ENCODE results near the gene KCNJ2.

- PRO-cap = no peak
Measured at GRCh38 chr17:68253185-68254049, 5.6 kb downstream of the AMZ2 start.

DNA sequence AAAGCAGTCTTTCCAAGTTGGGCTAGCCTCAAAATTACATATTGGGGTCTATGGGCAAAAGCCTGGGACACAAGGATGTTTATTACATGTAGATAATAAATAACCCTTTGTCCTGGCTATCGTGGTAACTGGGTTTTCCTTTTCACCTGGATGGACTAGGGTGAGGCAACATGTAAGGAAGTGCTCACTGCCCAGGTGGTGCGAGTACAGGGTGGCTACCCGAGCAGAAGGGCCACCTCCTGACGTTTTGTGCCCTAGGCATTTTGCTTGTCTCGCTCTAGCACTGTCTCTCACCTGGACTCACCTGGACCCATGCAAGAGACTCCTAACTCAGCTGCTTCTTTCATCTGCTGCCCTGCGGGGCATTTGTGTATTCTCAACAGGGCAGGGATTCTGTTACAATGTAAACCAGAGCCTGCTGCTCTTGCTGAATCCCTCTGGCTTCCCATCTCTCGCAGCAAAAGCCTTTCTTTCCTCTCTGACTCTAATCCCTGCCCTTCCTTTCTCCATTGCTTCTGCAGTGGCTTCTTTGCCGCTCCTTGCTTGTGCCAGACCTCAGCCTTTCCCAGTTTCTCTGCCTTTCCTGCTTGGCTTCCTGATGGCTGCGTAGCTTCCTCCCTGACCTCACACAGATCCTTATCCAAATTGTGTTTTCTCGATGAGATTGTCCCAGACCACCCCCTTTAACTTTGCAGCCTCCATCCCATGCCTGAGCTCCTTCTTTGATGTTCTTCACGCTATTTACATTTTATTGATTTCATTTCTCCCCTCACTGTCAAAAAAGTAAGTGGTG lies 10.1 kb downstream of the ARSG start:
- PRO-cap = no peak

DNA sequence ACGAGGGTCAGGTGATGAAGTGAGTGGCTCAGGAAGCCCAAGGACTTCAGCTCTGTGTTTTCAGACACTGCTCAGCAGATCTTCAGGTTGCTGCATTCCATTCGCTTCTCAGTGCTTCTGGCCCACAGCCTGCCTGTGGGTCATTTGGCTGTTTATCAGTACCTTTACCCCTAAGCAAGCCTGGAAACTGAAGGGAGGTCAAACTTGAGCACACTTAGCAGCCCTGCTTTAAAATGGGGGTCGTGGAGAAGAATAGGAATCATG lies 11.1 kb downstream of the ARSG start:
- PRO-cap = no peak

DNA sequence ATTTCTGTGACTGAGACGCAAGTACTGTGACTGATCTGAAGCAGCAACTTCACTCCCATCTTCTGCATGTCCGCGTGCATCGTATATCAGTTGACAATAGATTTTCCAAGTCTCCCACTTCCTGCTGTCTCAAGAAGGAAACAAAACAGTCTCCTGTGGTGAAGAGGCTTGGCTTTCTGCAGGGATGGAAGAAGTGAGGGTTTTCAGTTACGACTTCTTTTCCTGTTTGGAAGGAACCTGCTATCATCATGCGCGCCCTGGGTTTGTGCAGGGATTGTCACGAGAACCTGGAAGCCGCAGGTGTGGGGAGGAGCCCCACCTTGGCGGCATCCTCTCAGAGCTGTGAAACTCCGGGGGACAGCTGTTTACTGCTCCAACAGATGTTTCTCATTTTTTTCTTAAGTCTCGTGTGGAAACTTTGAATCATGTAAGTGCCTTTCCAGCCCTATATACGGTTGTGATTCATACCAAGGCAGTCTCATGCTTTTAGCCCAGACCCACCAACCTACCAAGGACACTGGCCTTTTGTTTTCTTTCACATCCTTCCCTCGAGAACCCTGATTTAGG lies 57.5 kb downstream of the WIPI1 start:
- PRO-cap = no peak

GRCh38 chr17:68456262-68457013 lies 858 bp downstream of the WIPI1 start:
- PRO-cap = bidirectional peak, plus-strand start at chr17:68456390, minus-strand start at chr17:68456409; bidirectional peak, plus-strand start at chr17:68456663, minus-strand start at chr17:68456791

GRCh38 chr17:68468106-68468805 lies 11.0 kb upstream of the WIPI1 start:
- PRO-cap = no peak

- PRO-cap = no peak
Measured at GRCh38 chr17:68497983-68498427, 14.2 kb upstream of the PRKAR1A start.

- PRO-cap = no peak
Measured at GRCh38 chr17:68790322-68790819, 164.8 kb downstream of the ABCA8 start.

- PRO-cap = no peak
Measured at GRCh38 chr17:68944468-68944943, 10.7 kb downstream of the ABCA8 start.

- PRO-cap = no peak
Measured at GRCh38 chr17:68993126-68993884, 38.1 kb upstream of the ABCA8 start.

DNA sequence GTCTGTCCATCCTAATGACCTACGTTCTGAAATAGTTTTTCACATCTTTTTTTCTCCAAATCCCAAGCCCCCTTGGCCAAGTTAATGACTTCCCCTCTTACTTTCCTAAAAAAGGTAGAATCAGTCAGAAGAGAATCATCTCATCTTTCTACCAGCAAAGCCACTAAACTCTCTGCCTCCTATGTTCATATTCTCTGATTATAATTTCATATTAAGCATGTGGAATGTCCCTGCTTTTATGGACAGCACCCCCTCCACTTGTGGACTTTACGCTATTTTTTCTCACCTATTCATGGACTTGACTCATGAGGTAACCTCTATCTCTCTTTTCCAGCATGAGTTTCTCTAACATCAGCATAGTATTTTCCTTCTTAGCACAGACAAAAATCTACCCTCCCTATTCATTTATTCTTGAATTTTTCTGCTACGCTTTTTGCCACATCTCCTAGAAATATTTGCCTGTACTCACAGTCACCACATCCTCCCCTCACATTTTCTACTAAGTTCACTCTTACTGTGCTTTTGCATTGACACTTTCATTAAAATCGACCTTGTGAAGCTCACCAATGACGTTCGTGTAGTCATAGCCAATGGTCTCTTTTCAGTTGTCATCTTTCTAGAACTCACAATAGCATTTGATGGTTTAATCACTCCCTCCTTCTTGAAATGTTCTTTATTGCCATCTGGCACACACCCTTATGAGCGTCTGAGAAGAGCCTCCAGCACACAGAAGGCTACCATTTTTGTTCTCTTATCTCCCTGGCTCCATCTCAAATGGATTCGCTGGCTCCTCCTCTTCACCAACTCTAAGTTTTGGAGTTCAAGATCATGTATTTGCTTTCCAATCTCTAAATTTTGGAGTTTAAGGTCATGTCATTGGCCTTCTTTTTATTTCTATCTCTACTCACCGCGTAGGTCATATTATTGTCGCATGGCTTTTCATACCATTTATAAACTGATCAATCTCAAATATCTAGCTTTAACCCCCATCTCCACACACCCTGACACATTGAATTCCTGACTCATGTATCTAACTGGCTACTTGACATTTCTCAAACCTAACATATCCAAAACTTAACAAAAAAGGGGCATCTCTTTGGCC lies 39.7 kb upstream of the ABCA8 start:
- PRO-cap = no peak

GRCh38 chr17:69147315-69148070 lies 5.8 kb upstream of the ABCA6 start:
- PRO-cap = no peak

DNA sequence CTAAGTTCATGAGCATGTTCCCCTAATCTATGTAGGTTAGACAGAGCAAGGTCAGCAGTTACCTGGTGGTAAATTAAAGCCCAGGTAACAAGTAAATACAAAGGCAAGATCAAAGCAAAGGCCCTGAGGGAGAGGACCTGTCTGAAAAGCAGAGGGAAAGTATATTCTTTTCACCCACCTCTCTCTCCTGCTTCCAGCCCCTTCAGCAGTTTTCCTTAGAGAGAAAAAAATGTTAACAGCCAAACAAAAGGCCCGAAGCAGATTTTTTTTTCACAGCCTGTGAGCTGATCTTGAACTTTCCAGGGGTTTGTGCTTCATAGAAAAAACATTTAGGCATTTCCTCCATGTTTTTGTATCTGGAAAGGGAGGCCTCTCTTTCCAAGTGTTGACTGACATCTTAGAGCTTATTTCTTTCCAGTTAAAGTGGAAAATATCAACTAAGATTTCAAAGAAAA lies 302.8 kb downstream of the MAP2K6 start:
- PRO-cap = no peak

GRCh38 chr17:70137781-70138640 lies 31.3 kb upstream of the KCNJ2 start:
- PRO-cap = no peak

DNA sequence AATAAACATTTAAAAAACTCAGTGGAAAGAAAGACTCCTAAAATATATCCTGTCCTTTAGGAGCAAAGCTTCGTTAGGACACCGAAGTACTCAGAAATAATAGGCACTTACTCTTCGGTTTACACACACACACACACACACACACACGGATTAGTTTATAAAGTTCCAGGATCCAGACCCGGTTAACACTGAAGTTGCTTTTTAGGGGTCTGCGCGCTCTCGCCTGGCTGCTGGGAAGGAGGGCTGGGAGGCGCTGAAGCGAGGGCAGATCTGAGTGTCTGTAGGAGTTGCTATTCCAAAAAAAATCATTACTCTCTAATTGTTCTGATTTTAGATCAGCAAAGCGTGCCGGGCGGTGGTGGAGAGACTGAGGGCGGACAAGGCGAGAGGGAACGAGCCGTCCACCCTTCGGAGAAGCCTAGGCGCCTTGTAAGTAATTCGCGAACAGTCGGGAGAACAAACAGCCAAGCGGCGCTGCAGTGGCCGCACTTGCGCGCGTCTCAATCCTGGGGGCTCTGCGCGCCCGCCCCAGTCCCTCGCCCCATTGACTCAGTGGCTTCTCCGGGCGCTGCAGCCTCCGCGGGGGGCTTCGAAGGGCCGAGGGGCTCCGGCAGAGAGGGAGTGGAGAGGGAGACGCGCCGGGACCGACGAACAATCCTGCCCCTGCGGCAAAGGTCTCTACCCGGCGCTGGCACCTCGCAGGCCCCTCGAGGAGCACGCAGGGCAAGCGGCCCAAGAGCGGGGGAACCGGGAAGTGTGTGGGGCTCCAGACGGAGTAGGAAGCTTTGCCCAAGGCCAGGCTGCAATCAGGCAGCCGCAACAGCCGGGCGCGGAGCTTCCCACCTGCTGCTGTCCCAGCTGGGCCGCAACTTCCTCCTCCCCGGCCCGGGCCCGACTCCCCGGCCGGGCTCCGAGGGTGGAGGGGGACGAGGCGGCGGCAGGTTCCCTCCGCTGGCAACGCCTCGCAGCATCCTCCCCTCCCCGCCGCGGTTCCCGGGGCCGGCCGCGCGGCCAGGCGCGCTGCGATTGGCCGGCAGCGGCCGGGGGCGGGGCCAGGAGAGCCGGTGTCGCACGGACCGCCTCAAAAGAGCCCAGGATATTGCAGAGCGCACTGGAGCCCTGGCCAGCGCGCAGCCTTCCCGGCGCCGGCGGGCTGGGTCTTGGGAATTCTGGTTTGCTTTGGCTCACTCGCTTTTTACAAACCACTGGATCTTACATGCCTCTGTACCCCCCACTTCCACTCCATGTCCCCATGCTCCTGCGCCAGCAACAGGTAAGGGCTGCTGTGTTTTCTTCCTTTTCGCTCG lies at the start of gene KCNJ2:
TSS of gene KCNJ2 (plus strand) at position 1,104 of the 1,307 bp plus-strand sequence.
- PRO-cap = unidirectional peak, plus-strand start at position 235 of the sequence; bidirectional peak, plus-strand start at position 454 of the sequence, minus-strand start at position 461 of the sequence; bidirectional peak, plus-strand start at position 1,104 of the sequence, minus-strand start at position 898 of the sequence

GRCh38 chr17:70177701-70178399 lies 8.5 kb downstream of the KCNJ2 start:
- PRO-cap = no peak

- PRO-cap = no peak
Measured at GRCh38 chr17:70435162-70435446, 265.8 kb downstream of the KCNJ2 start.

- PRO-cap = no peak
Measured at GRCh38 chr17:71681626-71682142, 439.1 kb upstream of the SOX9 start.

DNA sequence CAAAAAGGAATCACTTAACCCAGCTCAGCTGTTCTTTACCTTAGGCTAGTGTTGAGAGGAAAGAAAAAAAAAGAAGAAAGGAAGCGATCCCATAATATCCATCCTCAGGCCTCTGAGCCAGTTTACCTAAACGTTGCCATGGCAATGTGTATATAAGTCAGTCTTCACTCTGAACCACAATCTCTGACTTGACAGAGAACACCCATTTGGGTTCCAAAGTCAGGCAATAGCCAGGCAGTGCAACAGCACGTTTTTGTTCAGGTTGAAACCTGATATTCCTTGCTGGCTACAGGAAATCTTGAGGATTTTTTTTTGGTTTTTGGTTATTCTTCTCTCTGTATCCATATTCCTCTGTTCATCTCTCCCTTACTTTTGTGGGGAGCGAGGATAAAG lies 152.5 kb downstream of the SOX9 start:
- PRO-cap = no peak

GRCh38 chr17:72501668-72502430 lies 381.0 kb downstream of the SOX9 start:
- PRO-cap = no peak